Duodenum (tissue), 1 donor: ENCODE measurements around the gene CNNM1.

- PRO-cap, result no peak
Observed at GRCh38 chr10:97755727-97756115, 16.1 kb downstream of the SFRP5 start.

DNA sequence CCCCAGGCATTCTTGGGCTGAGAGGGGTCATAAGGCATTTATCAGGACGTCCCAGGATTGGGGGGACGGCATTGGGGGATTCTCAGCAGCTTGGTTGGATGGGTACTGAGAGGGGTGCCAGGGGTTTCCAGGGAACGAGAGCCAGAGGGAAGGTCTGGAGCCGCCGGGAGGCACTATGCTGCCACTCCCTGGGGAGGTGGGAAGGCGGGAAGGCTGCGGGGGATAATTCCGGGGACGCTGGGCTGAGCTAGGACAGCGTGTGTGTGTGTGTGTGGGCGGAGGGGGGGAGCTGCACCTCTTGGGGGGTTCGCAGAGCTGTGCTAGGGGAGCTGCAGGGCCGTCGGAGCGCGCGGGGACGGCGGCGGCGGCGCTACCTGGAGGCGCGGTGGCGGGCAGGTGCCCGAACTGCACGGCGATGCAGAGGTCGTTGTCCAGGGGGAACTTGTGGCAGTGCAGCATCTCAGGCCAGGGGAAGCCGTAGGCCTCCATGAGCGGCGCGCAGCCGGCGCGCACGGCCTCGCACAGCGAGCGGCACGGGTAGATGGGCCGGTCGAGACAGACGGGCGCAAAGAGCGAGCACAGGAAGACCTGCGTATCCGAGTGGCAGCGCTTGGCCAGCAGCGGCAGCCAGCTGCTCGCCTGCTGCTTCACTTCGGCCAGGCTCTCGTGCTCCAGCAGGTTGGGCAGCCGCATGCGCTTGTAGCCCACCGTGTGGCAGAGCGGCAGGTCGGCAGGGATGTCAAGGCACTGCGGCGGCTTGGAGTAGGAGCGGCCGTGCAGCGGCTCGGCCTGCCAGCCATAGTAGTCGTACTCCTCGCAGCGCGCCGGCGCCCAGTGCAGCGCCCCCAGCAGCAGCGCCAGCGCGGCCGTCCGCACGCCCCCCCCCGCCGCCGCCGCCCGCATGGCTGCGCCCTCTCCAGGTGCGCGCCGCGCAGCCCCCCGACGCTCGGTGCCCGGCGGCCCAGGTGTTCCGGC is 581 bp downstream of the SFRP5 start:
- PRO-cap, result bidirectional peak, plus-strand start at position 558 of the sequence, minus-strand start at position 426 of the sequence

- PRO-cap, result no peak
Observed at GRCh38 chr10:97842177-97842425, 7.5 kb upstream of the GOLGA7B start.

- PRO-cap, result no peak
Observed at GRCh38 chr10:98420652-98421374, 5.8 kb upstream of the PYROXD2 start.

DNA sequence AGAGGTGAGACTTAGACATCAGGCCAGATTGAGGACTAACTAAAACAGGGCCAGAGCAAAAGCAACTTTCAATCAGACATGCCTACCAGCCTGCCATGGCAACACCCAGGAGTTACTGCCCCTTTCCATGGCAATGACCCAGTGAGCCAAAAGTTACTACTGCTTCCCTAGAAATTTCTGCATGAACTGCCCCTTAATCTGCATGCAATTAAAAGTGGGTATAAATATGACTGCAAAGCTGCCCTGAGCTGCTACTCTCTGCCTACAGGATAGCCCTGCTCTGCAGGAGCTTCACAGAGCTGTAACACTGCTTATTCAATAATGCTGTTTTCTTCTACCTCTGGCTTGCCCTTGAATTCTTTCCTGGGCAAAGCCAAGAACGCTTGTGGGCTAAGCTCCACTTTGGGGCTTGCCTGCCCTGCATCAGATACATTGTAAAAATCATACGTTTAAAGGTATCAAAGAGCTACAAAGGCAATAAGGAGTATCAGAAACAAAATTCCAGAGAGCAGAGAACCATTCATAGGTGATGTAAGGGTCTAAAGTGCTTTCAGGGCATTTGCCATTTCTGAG is 24.9 kb upstream of the CNNM1 start:
- PRO-cap, result no peak

- PRO-cap, result unidirectional peak, plus-strand start at chr10:99329385
Observed at GRCh38 chr10:99328908-99330063, at the start of gene CNNM1. CNNM1 (plus strand) TSS chr10:99329356.

DNA sequence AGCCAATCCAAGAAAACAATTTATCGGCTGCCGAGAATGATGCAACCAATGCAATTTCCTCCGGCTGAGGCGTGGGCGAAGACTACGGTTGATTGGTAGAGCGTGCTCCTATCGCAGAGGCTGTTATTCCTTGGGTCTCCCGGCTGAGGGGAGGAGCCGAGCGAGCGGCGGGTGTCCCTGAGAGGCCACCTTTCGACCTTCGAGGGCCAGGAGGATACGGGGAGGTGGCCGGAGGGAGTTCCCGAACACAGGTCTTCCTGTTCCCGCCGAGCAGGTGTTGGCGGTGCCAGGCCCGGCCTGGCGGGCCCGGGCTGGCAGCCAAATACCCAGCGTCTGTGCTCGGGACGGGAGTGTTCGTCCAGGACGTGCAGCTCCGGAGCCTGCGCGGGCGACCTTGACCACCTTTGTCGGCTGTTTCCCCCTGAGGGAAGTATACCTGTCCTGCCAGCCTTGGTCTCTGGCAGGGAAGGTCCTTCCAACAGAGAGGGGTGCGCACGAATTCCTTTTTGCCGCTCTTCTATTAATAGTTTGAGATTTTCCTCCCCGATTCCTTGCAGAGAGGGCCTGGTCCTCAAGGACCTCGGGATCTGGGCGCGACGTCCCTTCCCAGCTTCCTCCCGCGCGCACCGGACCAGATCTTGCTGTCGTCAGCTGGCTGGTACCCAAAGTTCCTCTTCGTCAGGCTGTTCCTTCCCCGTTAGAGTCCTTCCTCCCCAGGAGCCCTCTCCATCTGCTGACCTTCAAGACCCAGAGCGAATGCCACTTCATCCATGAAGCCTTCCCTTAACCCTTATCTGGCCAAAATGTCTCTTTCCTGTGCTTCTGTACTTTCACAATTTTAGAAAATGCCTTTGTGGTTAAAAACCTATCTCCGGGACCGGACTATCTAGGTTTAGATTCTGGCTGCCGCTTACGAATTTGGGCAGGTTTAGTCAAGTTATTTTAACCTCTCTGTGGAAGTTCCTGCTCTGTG is 640 bp upstream of the GOT1 start:
- PRO-cap, result bidirectional peak, plus-strand start at position 159 of the sequence, minus-strand start outside the sequence; unidirectional peak, plus-strand start at position 361 of the sequence; bidirectional peak, plus-strand start at position 722 of the sequence, minus-strand start at position 625 of the sequence

- PRO-cap, result bidirectional peak, plus-strand start at chr10:99619478, minus-strand start at chr10:99619395
Observed at GRCh38 chr10:99619284-99619726, 934 bp downstream of the SLC25A28 start.

- PRO-cap, result no peak
Observed at GRCh38 chr10:99656503-99657069, 2.7 kb upstream of the ENTPD7 start.

- PRO-cap, result no peak
Observed at GRCh38 chr10:99776059-99776310, 6.5 kb upstream of the ABCC2 start.

DNA sequence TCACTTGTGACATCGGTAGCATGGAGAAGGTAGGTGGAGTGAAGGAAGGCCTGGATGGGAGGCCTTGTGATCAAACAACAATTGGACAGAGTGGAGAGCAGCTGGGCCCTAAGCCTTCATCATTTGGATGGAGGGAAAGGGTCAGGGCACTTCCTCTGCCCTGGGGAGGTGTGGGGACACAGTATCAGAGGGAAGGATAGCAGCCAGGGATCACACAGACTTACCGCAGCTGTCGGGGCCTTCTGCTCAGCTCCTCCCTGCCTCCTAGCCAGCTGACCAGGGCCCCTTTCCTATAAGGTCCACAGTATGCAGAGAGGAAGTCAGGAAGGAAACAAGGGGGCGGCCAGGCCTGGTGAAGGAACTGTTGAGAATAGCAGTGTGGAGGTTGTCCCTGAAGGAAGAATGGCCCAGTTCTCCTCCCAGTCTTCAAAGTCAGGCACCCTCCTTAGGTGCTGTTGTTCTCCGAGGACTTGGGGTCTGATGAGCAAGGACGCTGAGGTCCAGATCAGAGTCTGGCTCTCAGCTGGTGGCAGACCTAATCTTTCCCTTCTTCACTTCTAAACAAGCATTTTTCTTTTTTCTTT is 62.1 kb downstream of the ABCC2 start:
- PRO-cap, result no peak

- PRO-cap, result no peak
Observed at GRCh38 chr10:99908805-99909241, 100.9 kb downstream of the DNMBP start.

DNA sequence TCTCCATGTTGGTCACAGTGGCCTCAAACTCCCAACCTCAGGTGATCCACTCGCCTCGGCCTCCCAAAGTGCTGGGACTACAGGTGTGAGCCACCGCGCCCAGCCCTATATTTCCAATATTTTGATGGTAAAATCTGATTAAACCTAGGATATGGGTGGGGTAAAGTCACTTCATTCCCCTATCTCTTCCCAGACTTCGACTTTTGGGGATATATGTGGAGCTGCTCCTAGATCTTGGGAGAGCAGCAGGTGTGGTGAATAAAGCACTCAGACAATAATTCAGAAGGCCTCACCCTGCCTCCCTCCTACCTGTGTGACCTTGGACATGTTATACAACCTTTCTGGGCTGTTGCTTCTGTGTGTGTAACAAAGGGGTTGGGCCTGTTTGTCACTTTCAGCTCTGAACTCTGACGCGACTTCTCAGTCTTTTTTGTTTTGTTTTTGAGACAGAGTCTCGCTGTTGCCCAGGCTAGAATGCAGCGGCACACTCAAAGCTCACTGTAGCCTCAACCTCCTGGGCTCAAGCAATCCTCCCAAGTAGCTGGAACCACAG is 89.4 kb downstream of the DNMBP start:
- PRO-cap, result no peak

DNA sequence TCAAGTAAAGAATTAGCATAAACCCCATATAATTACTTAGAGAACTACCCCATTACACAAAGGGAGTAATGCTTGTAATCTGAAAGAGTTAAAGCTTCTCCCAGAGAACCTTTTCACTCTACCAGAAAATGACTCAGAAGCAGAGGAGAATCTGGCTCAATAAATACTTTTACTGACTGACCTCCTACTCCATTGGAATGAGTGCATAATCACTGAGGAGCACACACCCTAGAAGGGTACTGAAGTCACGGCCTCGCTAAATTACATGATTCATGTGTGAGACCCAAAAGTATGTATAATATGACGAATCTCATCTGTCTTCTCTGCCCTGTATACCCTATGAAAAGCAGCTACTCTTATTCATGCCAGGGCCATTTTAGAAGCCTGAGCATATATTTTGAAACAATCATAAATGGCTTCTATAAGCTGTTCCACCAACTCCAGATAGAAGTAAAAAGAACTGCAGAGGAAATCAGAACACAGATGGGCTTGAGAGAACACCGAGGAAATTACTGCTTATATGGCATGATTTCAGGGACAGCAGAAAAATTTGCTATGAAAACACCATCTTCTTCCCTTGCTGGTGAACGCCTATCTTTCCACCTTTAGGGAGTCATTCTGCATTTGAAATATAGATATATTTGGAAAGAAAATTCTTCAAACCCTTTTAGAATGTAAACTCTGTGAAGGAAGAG is 32.6 kb downstream of the DNMBP start:
- PRO-cap, result no peak

DNA sequence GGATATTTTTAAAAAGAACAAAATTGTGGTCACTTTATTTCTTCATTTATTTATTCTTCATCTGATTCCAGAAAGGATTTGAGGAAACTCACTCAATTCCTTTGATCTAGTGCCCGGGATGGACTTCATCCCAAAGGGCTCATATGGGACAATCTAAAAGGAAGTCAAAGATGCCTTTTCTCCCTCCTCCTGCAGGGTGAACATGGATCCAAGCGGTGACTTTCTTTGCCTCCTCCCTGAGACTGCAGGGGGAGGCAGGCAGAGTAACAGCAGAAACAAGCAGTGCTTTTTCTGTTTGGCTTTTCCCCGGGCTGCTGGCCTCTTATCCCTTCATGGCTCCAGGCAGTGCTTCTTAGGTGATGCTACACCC is 10.0 kb upstream of the DNMBP start:
- PRO-cap, result no peak

DNA sequence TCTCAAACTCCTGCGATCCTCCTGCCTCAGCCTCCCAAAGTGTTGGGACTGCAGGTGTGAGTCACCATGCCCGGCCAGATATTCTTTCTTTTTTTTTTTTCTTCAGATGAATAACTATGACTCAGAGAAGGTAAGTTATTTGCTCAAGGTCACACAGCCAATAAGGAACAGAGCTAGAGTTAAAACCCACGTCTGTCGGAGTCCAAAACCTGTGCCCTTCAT is 28.2 kb upstream of the DNMBP start:
- PRO-cap, result no peak

- PRO-cap, result no peak
Observed at GRCh38 chr10:100100613-100101243, 19.1 kb upstream of the CPN1 start.

- PRO-cap, result no peak
Observed at GRCh38 chr10:100276129-100276474, 8.7 kb upstream of the CWF19L1 start.

DNA sequence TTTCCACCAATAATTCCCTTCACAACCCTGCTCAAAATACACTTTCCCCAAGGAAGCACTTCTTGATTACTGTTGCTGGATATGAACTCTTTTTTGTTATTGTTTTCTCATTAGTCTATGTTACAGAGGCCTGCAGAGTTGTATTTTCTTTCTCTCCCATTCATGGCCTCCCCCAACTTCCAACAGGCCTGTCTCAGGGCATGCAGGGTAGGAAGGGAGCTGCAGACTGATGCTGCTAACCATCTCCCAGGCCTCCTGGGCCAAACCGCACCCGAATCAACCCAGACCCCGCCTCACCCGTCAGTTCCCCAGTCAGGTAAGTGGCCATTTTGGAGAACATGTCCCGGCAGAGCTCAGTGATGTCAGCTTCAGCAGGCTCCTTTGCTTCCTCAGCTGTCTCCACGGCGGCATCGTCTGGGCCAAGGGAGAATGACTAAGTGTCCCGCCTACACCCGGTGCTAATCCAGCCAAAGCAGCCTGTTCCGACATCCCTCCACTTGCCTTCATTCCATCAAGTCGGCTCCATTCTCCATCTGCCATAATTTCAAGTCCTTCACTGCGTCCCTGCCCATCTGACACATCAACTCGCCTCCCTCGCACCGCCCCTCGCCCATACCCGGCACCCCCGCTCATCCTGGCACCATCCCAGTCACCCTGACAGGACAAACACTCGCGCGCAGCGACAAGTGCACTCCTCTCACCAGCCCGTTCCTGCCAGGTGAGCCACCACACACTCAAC is 511 bp downstream of the BLOC1S2 start:
- PRO-cap, result unidirectional peak, plus-strand start at position 466 of the sequence

DNA sequence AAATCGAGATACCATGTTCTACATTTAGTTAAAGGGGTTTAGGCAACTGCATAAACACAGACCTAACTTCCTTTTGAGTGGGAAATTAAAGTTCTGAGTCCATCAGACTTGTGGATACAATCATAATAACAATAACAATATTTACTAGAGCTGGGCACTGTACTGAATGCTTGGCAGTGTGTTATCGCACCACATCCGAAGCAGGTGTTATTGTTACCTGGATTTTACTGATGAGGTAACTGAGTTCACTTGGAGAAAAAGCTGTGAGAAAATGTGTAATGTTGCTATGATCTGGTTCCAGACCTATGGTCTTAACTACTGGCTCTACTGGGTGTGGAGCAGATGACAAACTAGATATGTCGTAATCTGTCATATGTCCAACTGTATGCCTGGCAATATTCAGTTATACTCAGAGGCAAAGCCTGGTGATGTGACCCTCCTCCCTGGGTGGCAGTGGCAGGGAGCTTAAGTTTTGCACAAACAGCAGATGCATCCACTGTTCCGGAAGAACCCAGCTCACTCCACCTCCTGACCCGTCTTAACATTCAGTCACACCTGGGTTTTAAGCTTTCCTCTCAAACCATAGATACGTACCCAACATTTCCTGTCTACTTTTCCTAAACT is 23.5 kb downstream of the SCD start:
- PRO-cap, result no peak